Ishikawa (cell line): ENCODE results near the gene C3orf22.

DNA sequence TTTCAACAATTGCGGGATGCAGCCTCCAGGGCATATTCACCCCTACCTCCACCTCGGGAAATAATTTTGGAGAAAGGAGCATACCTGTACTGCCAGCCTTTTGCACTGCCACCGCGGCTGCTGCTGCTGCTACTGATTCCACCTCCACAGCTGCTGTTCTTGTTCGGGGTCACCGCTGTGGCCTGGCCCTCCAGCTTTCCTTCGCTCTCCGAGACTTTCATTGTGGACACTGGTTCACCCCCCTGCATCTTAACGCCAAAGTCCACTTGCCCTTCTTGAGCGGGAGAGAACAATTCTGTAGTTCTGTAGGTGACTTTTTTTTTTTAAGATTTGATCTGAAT, 774 bp downstream of the OSBPL11 start:
- RRBS, result no CpG with 5 or more reads among the region's 10 CpGs

DNA sequence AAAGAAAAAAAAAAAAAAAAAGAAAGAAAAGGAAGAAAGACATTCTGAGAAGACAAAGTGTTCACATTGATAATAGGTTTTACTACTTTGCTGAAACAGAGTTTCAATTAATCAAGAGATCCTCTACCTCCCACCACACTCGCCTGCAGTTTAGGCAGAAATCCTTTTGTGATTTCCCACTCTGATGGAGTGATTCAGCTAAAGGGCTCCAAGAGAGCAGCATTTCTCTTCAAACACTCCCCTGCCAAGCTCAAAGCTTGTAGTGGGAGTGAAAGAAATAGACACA, 7.4 kb upstream of the OSBPL11 start:
- RRBS, result no CpG with 5 or more reads among the region's 1 CpG

DNA sequence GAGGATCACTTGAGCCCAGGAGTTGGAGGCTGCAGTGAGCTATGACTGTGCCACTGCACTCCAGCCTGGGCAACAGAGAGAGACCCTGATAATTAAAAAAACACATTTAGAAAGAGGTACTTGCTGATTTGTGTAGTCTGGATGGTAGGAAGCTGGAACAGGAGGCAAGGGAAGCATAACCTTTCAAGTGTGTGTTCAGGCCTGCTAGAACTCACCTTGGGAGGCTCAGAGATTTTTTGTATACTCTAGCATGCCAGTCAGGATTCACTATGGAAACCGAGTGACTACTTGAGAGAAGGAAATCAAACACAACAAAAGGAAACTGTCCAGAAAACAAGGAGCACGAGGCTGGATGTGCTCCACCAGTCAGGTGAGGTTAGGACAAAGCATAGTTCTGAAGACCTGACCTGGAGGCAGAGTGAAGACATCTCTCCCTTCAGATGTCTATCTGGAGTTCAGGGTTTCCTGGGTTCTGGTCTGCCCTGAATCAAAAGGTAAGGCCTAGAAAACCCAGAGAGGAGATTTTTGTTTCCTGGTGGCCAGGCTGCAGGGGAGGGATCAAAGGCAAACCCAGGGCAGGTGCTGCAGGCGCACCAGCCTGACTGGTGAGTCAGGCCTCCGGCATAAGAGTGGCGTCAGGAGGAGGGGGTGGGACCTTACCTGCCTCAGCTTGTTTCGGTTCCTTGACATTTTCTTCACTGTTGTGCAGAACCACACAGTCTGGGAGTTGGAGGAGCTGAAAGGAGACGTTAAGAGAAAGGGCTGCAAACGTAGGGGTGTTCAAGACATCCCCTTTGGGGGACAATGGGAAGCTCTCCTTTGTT, 52.1 kb upstream of the OSBPL11 start:
- RRBS, result no CpG with 5 or more reads among the region's 8 CpGs

GRCh38 chr3:125822207-125822806, 146.7 kb upstream of the ROPN1B start:
- RRBS, result no CpG with 5 or more reads among the region's 5 CpGs

- RRBS, result no CpG with 5 or more reads among the region's 6 CpGs
Measured at GRCh38 chr3:125862611-125863413, 106.2 kb upstream of the ROPN1B start.

GRCh38 chr3:125915224-125915630, 53.8 kb upstream of the ROPN1B start:
- RRBS, result no CpG with 5 or more reads among the region's 18 CpGs

DNA sequence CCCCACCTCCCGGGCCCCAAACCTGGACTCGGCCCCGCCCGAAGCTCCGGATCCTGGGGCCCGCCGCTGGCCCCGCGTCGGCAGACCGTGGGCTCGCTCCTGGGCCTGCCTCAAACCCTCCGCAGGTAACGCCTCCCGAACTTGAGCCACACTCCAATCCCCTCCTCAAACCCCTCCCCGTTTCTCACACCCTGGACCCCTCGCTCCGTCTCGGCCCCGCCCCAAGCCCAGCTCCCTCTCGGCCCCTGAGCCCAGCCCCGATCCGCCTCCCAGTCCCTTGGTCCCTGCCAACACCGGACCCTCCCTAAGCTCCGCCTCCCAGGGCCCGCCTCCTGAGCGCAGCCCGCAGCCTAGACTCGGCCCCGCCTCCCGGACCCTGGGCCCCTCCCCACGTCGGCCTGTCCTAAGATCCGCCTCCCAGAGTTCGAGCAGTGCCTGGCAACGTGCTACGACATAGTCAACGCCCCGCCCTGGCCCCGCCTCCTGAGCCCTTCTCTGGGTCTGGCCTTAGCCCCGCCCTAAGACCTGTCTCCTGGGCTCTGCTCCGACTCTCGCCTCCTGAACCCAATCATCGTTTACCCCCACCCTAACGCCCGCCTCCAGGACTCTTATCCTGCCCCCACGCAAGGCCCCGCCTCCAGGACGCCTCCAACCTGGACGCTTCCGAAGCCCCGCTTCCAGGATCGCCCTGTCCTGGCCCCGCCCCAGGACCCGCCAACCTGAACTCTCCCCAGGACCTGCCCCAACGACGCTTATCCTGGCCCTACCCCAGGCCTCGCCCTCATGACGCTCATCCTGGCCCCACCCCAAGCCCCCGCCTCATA, 53.1 kb upstream of the ROPN1B start:
- RRBS, result no CpG with 5 or more reads among the region's 60 CpGs

GRCh38 chr3:126026223-126026735, 57.3 kb downstream of the ROPN1B start:
- RRBS, result 92% methylated on average over 3 of the region's 11 CpGs

DNA sequence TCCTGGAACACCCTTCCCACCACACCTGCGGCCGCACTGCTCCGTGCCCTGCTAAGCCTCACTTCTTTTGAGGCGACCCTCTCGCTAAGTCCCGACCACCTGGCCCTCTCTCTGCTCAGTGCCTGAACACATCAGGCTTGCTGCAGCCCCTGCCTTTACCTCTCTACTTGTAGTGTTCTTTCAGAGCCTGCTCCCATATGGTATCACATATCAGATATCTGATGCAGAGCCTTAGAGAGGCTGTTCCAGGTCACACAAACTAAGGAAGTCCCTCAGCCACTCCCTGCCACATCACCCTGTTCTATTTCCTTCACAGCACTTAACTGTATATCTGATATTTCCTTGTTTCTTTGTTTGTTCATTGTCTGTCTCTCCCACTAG, 913 bp upstream of the ALDH1L1 start:
- RRBS, result no CpG with 5 or more reads among the region's 6 CpGs

- RRBS, result no CpG with 5 or more reads among the region's 7 CpGs
Measured at GRCh38 chr3:126184514-126185101, 4.2 kb upstream of the ALDH1L1 start.

- RRBS, result no CpG with 5 or more reads among the region's 18 CpGs
Measured at GRCh38 chr3:126259492-126260289, 79.3 kb upstream of the ALDH1L1 start.

DNA sequence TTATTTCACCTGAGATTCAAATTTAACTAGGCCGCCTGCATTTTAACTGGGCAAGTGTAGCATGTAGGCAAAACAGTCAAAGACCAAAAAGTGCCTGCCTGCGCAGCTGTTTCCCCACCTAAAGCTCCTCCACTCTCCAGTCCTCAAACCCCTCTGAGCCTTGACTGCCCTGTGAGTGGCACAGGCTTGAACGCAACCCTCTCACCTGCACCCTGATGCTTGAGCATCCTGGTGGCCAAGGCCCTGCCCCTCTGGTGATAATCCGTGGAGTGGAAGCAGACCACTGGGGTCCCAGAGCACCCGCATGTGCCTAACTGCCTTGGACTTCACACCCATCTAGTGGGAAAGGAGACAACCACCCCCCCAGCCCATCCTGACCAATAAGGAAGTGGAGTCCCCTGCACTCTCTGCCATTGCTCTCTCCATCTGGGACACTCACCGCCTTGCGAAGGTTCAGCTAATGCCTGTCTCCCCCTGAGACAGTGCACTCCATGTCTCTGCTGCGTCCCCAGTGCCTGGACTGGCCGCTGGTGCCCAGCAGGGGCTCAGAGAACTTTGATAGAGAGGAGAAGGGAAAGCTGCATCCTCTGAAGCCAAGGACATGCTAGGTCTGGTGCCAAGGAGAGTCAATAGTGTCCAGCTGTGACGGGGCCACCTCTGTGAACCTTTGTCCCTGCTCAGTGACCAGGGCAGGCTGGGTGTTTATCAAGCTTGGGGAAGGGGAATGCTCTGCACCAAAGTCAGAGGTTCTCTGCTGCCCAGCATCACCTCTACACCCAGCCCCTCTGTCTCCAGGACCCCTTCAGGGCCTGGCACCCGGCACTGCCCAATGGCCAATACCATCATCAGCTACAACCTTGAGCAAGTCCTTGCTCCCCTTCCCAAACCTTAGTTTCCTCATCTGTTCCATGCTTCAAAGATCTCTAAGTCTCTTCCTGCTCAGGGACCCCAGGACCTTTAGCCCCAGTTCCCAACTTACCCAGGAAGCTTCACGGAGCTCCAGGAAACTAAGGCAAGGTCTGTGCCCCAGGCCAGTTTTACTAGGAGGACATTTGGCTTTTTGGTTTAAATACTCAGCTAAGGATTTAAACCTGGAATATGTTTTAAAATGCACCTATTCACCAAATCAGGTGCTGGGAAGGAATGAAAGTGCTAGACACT, 3.3 kb downstream of the KLF15 start:
- RRBS, result no CpG with 5 or more reads among the region's 12 CpGs

GRCh38 chr3:126395048-126395316, 273 bp downstream of the CFAP100 start:
- RRBS, result 16% methylated on average over 6 of the region's 17 CpGs

DNA sequence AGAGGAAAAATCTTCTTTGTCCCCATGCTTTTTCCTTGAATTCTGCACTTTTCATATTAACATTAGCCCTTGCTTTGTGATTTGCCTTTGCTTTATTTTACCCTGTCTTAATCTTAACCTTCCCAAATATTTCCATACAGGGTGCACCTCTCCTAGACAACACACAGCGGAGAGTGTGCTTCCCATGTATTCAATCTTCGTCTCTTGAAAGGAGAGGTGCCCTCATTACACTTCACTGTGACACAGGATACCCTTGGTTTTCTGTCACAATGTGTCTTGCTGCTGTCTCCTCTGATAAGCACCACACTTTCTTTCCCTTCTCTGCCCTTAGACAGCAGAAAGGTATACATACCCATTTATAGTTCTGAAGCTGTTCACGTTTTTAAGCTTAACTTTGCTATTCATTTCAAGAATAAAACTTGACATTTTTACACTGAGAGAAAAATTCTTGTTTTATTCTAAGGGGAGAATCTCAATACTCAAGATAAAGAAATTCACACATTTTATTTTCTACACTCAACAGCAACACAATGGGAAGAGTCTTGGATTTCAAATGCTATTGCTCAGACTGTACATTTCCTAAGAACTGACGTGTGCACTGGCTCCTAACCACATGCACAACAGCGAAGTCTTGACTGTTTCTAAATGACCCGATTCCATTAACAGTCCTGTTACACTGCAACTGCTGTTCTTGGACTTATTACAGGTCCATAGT, 21.1 kb downstream of the ZXDC start:
- RRBS, result no CpG with 5 or more reads among the region's 6 CpGs

DNA sequence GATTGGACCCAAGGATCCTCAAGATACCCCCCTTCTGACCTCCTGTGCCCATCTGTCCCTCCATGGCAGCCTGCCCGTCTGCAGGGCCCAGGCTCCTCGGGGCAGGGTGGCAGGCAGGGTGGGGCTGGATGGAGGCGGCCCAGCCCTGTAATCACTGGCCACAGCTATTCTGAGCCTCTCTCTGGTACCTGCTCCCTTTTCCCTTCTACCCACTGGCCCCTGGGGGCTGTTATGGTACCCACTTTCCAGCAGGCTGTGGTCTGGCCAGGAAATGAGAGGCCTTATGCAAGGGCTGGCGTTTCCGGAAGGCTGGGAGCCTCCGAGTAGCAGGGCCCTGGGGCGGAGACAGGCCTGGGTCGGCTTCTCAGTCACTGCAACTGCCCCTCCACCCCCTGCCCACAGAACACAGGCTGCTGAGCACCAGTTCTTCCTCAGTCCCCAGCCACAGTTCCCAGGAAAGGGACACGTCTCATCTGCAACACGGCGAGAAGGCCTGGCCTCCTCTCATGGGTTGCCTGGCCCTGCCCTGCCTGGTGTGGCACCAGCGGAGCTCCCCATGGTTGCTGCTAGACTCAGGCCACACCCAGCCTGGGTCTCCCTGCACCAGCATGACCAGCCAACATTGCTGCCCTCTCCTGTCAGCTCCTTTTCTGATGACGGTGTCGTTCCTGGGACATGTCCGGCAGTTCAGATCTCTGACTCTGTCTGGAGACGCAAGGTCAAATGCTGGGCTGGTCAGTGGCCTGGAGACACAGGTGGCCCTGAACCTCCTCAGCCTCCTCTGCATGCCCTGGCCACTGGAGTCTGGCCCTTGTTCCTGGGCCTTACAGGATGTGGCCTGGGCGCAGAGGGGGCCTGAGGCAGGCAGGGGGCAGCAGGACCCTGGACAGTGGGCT, 6.4 kb downstream of the CHST13 start:
- RRBS, result no CpG with 5 or more reads among the region's 17 CpGs

DNA sequence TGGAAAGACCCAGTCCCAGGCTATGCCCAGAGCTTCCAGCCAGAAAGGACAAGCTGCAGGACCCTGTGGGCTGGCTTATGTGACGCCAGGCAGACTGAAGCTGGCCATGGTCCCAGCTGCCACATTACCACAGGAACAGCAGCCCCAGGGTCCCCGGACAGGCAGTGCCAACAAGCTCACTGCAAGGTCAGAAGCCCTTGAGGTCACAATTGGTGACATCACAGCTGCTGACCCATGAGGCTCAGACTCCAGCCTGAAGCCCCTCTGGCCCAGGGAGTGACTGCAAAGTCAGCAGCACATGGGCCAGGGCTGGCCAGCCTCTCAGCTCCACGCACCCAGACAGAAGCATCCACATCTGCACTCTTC, at the start of gene C3orf22:
Gene C3orf22, minus strand, starts transcription at position 166 of the 366 bp plus-strand sequence.
- RRBS, result no CpG with 5 or more reads among the region's 3 CpGs

DNA sequence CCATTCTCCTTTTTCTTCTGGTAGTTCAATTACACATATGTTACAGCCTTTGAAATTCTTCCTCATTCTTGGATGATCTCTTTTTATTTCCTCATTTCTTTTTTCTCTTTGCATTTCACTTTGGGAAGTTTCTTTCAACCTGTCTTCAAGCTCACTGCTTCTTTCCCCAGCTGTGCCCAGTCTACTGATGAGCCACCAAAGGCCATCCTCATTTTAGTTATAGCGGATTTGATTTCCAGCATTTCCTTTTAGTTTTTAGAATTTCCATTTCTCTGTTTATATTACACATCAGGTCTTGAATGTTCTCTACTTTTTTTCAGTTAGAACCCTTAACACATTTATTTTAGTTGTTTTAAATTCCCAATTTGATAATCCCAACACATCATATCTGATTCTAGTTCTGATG, 42.6 kb upstream of the C3orf22 start:
- RRBS, result no CpG with 5 or more reads among the region's 1 CpG

- RRBS, result no CpG with 5 or more reads among the region's 8 CpGs
Measured at GRCh38 chr3:126917185-126917968, 65.5 kb upstream of the PLXNA1 start.

- RRBS, result no CpG with 5 or more reads among the region's 6 CpGs
Measured at GRCh38 chr3:126937982-126938345, 45.0 kb upstream of the PLXNA1 start.